GM12892 (cell line): ENCODE results near the genes TAC3, INHBC and B4GALNT1.

DNA sequence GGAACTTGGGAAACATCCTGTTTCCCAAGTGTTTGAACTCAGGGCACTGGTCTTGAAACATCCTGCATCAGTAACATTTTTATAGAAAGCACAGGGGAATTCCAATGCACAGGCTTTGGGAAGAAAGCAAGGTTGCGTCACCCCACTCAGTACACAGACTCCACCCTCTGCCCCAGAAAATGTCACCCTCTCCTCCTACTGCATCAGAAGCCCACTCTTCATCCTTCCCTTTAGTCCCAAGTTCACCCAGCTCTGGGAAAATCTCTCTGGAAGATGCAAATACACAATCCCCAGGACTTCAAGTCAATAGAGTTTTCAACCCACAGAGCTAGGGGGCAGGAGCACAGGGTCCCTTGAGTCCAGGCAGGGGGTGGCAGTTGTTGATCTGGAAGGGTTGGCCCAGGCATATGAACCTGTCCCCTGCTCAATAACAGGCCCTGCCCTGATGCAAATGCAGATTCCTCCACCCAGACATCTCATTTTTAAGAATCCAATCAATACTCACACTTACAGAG is 1.7 kb downstream of the RDH16 start:
- RRBS, result no CpG with 5 or more reads among the region's 1 CpG

DNA sequence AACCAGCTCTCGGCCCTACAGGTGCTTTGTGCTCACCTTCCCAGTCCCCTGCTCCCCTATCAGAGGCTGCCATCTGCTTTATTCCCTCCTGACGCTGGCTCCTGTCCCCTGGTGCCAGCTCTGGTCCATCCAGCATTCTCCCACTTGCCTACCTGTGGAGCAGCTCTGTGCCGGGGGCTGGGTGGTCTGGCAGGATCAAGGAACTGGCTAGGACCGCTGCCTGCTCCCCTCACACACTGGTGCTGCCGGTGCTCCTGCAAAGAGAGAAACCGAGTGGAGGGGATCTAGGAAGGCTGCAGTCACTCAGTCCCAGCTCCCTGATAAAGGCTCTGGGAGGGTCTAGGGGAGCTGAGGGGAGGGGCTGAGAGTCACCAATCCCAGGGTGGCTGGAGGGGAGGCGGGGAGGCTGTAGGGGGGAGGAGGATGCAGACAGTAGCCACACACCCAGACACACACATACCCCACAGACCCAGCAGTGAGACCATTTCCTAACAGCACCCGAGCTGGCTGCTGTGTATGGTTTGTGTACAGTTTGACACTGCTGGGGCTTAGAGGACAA is at the start of gene TAC3:
TAC3 (minus strand) TSS at position 295 of the 559 bp plus-strand sequence.
- RRBS, result 60% methylated on average over 3 of the region's 8 CpGs

DNA sequence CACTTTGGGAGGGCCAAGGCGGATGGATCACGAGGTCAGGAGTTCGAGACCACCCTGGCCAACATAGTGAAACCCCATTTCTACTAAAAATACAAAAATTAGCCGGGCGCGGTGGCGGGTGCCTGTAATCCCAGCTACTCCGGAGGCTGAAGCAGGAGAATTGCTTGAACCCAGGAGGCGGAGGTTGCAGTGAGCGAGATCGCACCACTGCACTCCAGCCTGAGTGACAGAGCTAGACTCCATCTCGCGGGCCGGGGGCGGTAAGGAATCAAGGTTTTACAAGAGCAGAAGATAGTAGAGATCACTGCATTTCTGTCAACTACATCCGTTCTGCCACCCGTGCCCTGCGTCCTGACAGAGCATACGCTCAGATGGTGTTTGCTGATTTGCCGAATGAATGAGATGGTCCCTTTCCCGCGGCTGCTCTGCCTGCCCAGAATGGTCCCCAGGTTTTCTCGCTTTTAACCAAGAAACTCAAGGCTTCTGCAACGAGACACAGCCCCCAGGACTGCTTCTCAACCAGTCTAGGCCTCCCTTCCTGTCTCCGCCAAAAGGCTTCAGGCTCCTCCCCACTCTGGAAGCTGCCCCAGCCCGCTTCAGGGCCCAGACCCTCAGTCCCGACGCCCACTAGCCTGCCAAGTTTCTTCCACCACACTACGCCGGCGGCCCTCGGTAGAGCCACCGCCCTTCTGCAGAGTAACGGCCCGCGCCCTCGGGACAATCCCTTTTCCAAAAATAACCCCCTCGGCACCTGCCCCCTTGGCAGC is 573 bp downstream of the NEMP1 start:
- RRBS, result no CpG with 5 or more reads among the region's 38 CpGs

DNA sequence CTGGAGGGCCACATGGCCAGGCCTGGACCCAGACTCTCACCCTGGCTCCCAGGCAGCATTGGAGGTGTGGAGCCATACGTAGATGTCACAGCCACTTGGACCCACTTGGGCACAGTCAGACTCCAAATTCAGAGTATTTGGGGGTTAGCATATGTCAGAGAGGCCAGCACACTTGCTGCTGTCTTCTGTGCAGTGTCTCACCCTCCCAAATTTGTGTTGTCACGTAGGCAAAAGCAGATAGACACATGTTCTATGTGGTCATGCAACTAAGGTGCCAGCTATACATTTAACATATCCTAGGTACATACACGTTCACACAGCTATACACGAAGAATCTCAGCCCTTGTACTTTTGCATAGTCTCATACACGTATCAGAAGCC is 6.7 kb downstream of the NAB2 start:
- RRBS, result no CpG with 5 or more reads among the region's 5 CpGs

DNA sequence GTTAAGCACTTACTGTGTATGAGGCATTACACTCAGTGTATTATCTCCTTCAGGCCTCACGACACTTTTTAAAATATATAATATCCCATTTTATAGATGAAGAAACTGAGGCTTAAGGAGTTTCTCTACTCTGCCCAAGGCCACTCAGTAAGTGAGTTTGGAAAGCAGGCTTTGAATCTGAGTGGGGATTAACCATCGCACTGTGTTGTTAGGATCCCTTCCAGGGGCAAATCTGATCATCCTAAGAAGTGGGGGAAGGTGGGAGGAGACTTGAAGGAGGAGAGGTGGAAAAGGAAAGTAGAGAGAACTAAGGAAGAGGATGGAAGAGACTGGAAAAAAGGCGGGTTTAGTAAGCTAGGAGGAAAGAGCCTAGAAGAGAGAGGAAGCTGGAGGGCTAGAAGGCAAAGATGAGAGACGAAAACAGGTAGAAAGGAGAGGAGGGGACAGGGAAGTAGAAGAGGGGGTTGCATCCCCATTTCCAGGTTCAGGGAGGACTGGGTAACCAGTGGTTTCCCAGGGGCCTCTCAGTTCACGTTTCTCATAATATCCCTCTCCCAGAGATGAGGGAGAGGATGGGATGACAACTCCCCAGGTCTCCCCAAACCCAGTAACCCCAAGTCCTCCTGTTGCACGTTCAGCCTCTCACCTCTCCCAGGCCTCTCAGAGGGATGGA is 1.7 kb downstream of the STAT6 start:
- RRBS, result no CpG with 5 or more reads among the region's 6 CpGs

GRCh38 chr12:57118829-57119469 is 7.8 kb upstream of the STAT6 start:
- RRBS, result no CpG with 5 or more reads among the region's 5 CpGs

- RRBS, result no CpG with 5 or more reads among the region's 9 CpGs
Observed at GRCh38 chr12:57133322-57133749, 5.1 kb downstream of the LRP1 start.

- RRBS, result 66% methylated on average over 7 of the region's 16 CpGs
Observed at GRCh38 chr12:57160627-57161225, 32.4 kb downstream of the LRP1 start.

- RRBS, result no CpG with 5 or more reads among the region's 9 CpGs
Observed at GRCh38 chr12:57199621-57200123, 16.9 kb upstream of the NXPH4 start.

GRCh38 chr12:57207935-57208326 is 8.7 kb upstream of the NXPH4 start:
- RRBS, result no CpG with 5 or more reads among the region's 18 CpGs

DNA sequence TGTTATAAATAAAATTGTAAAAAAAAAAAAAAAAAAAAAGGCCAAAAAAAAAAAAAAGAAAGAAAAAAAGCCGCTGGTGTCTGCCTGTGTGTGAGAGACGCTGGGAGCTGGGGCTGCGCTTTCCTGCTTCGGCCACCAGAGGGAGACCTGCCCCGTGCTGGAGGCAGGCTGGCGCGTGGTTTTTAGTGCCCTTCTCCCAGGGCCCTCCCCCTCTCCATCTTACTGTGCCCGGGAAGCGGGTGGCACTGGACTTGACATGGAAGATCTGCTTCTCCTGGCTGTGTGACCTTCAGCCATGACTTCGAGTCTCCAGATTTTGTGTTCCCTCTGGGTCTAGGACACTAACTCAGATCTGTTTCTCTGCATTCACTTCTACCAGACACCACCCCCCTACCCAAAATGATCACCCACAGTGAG is 3.3 kb upstream of the NXPH4 start:
- RRBS, result no CpG with 5 or more reads among the region's 10 CpGs

GRCh38 chr12:57292540-57292867 is 41.5 kb upstream of the STAC3 start:
- RRBS, result no CpG with 5 or more reads among the region's 5 CpGs

- RRBS, result no CpG with 5 or more reads among the region's 3 CpGs
Observed at GRCh38 chr12:57377058-57377540, 53.7 kb downstream of the R3HDM2 start.

DNA sequence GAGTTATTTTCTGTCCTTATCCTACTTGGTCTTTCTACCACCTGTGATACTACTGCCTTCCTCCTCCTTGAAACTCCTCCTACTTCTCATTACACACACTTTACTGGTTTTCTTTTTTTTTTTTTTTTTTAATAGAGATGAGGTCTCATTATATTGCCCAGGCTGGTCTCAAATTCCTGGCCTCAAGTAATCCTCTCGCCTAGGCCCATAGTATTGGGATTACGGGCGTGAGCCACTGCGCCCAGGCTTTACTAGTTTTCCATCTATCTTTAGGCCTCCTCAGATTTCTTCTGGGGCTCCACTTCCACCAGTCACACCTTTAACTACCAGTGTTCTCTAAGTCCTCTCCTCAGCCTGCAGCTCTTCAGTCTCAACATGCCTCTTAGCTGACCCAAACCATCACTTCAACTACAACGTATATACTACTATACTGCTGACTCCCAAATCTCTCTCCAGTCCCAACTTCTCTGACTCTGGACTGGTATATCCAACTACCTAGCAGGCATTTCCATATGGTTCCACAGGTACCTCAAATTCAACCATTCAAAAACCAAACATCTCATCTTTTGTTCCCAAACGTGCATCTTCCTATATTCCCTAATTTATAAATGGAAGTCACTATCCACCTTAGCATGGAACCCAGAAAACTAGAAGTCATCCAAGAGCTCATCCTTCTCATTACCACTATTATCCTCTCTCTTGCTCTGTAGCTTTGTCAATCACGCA is 10.3 kb downstream of the R3HDM2 start:
- RRBS, result no CpG with 5 or more reads among the region's 7 CpGs

DNA sequence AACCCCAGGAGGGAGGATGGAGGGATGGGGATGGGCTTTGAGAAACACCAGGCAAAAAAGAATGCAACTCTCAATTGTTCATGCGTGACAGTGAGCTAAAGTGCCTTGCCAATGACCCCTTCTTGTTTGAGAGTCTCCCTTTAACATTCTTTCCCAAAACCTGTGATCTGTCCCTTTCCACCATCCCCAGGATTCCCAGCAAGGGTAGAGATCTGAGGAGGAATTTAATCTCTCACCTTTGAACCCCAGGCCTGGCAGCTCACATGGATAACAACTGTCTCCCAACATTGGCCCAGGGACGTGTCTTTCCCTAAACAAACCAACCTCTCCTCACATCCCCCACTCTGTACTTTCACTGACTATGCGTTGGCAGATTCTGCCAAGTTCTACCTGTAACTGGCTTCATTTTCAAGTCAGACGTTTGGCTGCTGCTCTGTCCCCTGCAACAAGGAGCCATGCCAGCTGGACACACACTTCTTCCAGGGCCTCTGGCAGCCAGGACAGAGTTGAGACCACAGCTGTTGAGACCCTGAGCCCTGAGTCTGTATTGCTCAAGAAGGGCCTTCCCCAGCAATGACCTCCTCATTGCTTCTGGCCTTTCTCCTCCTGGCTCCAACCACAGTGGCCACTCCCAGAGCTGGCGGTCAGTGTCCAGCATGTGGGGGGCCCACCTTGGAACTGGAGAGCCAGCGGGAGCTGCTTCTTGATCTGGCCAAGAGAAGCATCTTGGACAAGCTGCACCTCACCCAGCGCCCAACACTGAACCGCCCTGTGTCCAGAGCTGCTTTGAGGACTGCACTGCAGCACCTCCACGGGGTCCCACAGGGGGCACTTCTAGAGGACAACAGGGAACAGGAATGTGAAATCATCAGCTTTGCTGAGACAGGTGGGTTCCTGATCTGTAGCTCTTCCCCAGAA is at the start of gene INHBC:
INHBC (plus strand) TSS at position 471 of the 918 bp plus-strand sequence.
- RRBS, result no CpG with 5 or more reads among the region's 9 CpGs

DNA sequence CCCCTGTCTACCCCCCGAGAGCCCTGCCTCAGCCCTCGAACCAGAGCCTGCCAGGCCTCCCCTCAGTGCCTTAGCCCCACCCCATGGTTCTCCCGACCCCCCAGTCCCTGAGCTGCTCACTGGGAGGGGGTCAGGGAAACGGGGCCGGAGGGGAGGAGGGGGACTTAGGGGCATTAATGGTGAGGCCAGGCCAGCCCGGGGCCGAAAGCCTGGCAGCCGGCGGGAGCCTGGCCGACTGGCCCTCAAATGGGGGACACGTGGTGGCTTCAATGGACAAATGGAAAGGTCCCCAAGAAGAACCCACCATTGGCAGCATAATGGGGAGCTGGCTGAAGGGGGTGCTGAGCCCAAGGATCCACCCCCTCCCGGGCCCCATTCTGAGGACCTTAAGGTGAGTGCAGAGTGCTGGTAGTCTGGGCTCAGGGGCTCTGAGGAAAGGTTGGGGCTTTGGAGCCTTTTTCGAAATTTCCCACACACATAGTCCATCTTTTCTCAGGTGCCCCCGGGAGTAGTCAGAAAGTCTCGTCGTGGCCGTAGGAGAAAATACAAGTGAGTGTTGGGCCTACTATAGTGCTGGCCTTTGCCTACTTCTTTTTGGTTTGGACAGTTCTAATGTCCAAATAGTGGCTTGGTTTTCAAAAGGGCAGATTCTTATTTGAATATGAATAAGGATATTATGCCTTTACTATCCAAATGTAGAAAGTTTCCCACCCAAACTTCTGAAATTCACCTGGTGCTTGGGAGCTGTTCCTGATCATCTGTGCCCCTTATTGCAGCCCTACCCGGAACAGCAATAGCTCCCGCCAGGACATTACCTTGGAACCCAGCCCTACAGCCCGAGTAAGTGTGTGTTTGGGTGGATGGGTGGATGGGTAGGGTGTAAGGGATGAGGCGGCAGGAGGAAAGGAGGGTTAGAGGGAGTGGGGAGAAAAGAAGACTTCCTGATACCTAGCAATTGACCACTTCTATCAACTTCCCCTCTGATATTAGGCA is 5.8 kb downstream of the MBD6 start:
- RRBS, result 100% methylated on average over 1 of the region's 21 CpGs

DNA sequence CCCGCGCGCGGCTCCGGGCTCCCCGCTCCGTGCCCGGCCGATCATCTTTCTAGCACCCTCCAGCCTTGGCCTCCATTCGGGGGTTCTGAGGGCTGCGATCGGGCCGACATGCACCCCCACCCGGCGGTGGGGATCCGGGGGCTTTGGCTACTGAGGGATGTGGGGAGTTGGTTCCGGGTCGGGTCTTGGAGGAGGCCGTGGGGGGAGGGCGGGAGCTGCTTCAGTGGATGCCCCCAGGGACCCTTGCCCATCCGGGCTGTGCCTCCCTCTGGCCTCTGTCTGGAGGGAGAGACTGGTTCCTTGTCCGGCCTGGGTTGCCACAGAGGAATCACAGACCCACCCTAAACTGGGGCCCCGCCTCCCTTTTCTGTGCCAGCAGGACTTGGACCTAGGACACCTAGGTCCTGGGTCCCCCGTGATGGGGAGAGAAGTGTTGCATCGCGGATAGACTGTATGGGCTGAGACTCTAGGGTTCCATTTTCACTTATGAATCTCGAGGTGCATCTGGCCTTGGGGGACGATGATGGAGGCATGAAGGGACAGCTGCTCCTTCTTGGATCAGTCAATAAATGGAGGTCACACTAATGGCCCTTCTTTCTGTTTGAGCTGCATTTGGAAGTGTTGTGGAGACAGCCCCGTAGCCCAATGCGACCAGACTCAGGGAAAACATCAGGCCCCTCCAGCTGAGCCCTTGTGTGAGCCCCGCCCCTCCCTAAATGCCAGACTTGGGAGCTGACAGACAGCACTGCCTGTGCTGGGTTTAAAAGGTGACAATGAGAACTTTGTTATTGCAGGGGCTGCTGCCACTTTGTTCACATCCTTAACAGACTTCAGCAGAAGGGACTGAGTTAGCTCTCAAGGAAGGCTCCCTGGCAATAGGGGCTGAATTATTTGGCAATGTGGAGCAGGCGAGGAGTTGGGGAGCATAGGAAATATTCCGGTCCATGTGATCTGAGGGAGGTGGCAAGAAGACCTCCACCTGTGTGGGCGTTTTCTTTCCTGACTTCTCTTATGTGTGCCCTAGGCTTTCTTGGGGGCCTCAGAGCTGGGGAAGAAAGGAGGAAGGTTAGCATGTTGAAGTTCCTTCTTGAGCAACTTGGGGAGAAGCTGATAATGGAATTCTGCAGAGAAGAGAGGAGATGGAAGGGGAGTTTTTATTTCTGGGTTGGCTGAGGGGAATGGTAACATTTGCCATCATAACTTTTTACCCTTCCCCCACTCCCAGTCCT is 755 bp downstream of the DTX3 start:
- RRBS, result 3% methylated on average over 15 of the region's 34 CpGs

DNA sequence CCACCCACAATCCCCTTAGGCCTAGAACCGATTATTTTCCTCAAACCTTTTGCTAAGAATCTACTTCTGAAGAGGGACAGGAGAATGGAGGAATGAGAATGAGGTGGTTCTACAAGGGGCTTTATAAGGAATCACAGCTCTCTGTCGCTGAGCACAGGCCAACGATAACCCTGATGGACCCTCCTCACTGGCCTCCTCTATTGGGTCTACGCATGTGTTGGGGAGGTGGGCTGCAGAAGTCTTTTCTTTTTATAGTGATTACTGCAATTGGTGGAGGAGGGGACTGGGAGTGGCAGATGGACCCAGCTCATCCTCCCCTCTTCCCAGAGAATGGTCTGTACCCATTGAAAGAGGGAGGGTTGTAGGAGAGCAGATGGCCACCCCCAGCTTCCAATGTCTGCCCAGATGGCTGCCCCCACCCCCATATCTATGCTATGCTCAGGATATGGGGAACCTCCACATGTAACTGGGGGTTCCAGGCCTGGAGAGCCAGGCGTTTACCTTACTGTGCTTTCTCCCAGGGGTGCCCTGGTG is 1.1 kb downstream of the ARHGEF25 start:
- RRBS, result no CpG with 5 or more reads among the region's 5 CpGs

DNA sequence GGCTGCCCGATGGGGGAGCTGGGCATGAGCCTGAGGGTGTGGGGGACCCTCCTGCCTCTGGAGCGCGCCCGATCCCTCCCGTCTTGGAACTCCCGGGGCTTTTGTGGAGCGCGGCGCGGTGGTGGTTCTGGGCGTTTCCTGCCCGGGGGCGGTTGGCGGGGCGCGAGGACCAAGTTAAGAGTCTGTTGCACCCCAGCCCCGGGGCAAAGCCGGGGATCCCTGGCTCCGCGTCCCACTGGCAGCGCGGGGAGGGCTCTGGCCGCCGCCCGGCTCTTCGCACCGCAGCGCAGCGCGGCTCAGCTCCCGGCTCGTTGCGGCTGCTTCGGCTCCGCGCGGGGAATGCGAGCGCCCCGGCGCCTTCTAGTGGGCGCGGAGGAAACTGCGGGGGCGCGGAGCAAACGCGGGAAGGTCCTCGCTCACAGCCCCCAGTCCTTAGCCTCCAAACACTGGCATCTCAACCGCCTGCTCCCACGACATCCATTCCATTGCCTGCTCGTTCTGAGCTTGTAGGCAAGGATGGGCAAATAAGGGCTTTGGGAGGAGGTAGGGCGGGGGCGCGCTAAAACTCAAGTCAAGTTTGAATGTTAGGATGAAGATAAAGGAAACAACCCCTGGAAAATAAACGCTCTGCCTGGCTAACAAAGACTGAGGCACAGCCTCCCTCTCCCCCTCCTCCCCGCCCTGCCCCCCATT is at the start of gene B4GALNT1:
B4GALNT1 (minus strand) TSS at position 343 of the 693 bp plus-strand sequence.
- RRBS, result under 1% methylated on average over 35 of the region's 57 CpGs

GRCh38 chr12:57796035-57796531 is 13.5 kb downstream of the TSFM start:
- RRBS, result no CpG with 5 or more reads among the region's 10 CpGs